ENCODE results near the gene FEN1.

- RRBS: no CpG with 5 or more reads among the region's 16 CpGs
These were observed 59.2 kb upstream of the CD5 start for GRCh38 chr11:61042978-61043653.

GRCh38 chr11:61076401-61076795, 25.9 kb upstream of the CD5 start:
- RRBS: no CpG with 5 or more reads among the region's 2 CpGs

DNA sequence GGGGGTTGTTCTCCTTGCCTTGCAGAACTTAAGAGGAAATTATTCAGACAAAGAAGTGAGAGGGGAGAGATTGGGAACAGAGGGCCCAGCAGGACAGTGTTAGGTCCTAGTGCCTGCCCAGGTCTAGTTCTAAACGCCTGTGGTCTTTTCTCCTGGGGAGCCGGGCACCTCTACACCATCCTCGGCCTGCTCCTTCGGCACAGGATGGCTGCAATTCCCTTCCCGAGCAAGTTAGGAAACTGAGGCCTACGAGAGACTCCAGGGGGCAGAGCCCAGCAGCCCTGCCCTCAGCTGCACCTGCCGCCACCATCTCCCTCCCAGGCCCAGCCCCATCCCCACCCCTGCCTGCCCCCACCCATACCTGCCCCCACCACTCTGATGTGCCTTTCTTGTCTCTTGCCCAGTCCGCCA, 21.2 kb downstream of the CD5 start:
- RRBS: no CpG with 5 or more reads among the region's 8 CpGs

- RRBS: no CpG with 5 or more reads among the region's 7 CpGs
These were observed 26.4 kb downstream of the CD5 start for GRCh38 chr11:61128716-61129128.

- RRBS: no CpG with 5 or more reads among the region's 6 CpGs
These were observed 8.1 kb upstream of the PPP1R32 start for GRCh38 chr11:61472823-61473278.

DNA sequence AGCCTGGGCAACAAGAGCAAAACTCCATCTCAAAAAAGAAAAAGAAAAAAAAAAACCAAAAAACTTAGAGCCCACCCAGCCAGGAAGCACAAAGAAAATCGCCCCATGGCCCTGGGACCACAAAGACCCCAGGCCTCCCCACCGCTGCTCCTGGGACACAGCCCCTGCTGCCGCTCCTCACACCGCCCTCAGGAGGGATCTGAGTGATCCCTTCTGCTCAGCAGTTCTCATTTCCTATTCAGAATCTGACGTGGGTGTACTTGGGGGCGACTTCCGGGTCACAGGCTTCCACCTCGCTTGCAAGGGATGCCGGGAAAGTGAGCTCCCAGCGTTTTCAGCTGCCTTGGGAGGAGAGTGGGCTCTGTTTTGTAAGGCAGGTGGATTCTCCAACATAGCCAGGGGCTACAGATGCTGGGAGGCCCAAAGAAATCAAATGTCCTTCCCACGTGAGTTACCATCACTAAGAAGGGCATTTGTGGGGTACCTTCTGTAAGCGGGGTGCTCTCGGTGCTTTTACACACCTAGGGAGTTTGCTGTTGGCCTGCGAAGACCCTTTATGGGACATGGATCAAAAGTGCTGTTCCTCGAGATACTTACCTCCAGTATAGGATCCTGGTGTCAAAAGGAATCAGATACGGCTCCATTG, 9.8 kb upstream of the LRRC10B start:
- RRBS: 50% methylated on average over 2 of the region's 16 CpGs

- RRBS: 70% methylated on average over 3 of the region's 10 CpGs
These were observed 45.8 kb upstream of the SYT7 start for GRCh38 chr11:61626550-61627249.

GRCh38 chr11:61706442-61706947, 26.3 kb downstream of the DAGLA start:
- RRBS: no CpG with 5 or more reads among the region's 13 CpGs

- RRBS: 74% methylated on average over 3 of the region's 20 CpGs
These were observed 6.8 kb upstream of the MYRF start for GRCh38 chr11:61745500-61746200.

DNA sequence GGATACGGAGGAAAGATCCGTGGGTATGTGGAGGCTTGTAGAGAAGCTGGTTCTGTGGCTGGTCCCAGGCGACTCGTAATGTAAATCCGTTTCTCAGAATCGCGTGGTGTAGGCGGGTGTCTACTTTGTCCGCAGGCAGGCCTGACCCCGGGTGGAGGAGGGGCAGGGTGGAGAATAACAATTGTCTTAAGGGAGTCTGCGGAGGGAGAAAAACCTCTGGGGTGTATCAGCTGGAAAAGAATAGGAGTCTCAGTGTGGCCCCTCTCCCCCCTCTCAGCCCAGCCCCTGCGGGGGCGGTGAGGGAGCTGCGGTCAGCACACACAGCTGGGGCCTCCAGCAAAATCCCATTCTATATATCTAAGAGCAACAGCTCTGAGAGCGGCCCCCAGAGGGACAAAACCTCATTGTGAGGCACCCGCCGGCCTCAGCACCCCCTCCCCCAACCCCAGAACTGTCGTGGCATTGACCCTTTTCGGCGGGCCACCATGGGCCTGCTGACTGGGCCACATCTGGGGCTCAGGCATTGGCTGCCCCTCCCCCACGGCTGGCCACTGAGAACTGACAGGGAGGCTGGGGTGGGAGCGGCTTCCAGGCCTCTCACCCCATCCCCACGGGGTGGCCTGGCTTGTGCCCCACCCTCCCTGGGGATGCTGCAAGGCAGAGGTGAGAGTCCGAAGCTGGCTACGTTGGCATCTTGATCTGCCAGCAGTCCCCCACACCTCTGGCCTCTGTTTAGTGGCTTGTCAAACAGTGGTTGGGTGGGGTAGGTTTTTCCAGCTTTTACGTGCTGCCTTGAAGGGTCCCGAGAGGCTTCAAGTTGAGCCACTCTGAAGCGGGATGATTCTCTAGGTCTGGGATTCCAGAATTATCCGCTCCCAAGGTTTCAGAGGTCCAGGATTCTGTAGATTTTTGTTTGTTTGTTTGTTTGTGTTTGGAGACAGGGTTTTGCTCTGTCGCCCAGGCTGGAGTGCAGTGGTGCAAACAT, 2.6 kb upstream of the MYRF start:
- RRBS: no CpG with 5 or more reads among the region's 30 CpGs

DNA sequence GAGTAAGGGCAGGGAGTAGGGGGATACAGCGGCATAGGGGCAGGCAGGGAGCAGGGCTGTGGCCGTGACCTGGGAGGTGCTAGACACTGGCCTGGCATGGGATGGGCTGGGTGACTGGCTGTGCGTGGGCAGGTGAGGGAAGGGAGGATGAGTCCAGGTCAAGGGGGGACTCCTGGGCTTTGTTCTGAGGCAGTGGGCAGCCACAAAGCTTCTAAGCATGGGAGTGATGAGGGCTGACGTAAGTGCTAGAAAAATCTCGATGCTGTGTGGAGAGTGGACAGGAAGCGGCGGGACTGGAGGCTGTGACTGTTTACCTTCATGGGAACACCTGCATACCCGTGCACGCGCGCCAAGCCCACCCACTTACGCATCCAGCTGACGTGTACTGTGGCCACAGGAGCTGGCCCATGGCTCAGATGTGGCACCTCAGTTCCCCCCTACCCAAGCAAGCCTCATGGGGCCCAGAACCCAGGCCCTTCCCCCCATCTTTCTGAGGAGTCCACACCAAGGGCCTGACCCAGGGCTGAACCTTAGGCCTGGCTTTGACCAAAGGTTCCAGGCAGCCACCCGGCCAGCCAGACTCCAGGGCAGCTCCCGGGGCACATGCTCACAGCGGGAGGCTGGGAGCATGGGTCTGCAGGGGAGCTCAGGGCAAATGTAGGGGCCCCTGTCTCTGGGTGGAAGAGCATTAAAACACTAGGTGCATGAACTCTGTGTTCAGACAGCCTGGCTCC, 14.0 kb downstream of the MYRF start:
- RRBS: no CpG with 5 or more reads among the region's 16 CpGs

GRCh38 chr11:61772644-61772930, 19.8 kb downstream of the TMEM258 start:
- RRBS: no CpG with 5 or more reads among the region's 2 CpGs

DNA sequence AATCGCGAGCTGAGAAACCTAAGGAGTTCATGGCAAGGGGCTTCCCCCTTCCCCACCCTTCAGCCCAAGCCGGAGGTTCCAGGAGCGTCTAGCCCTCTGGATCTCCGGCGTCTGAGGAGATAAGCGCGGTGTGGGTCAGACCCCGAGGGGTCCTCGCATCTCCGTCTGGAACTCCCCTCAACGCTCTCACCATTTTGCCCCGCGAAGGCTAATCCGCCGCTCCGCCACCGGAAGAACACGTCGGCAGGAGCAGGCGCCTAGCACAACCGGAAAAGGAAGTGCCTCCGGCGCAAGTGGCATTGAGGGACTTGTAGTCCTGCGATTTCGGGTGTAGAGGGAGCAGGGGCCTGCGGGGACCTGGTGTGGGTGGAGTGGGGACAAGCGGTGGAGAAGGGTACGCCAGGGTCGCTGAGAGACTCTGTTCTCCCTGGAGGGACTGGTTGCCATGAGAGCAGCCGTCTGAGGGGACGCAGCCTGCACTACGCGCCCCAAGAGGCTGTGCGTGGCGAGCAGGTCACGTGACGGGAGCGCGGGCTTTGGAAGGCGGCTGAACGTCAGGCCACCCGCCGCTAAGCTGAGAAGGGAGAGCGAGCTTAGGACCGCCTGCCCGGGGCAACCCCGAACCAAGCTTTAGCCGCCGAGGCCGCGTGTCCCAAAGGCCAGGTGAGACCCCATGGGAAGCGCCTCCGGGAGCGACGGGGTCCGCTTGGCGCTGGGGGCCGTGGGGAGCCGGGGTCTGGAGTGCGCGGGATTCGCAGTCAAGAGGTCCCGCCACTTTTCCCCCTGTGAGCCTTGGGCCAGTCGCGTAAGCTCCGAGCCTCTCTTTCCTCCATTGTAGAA, at the start of gene FEN1:
TSS of gene FEN1 (plus strand) at position 546 of the 840 bp plus-strand sequence.
- RRBS: 2% methylated on average over 16 of the region's 67 CpGs

DNA sequence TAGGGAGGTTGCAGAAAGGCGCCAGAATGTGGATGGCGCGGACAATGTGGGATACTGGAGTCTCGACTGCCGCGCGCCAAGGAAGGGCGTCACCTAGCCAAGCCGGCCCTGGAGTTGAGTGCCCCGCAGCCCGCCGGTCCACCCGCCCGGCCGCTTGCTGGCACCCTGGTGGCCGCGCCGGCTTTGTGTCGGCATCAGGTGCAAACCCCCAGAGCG, 686 bp upstream of the FADS2 start:
- RRBS: no CpG with 5 or more reads among the region's 20 CpGs

DNA sequence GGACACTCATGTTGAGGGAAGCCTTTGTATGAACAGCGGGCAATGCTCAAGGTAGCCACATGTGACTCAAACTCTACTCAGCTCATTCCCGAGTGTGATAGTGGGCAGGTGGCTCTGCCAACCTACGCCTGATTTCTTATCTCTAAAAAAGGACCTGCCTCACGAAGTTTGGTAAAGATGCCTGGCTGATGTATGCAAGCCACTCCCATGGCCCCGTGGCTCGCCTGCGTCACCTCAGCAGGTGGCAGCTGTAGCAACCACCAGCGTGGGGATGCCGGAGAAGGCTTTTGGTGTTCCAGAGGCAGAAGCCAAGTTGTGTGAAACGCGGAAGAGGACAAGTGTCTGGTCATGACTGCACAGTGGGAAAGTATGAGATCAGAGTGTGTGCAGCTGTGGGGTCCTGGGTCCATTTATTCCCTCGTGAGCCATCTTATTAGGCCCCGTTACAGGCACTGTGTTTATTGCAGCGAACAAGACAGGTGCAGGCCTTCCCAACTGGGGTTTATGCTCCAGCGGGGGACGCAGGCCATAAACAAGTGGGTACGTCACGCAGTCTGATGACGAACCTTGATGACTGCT, 5.5 kb downstream of the FADS2 start:
- RRBS: no CpG with 5 or more reads among the region's 19 CpGs

- RRBS: no CpG with 5 or more reads among the region's 16 CpGs
These were observed 9.4 kb downstream of the RAB3IL1 start for GRCh38 chr11:61907908-61908414.

DNA sequence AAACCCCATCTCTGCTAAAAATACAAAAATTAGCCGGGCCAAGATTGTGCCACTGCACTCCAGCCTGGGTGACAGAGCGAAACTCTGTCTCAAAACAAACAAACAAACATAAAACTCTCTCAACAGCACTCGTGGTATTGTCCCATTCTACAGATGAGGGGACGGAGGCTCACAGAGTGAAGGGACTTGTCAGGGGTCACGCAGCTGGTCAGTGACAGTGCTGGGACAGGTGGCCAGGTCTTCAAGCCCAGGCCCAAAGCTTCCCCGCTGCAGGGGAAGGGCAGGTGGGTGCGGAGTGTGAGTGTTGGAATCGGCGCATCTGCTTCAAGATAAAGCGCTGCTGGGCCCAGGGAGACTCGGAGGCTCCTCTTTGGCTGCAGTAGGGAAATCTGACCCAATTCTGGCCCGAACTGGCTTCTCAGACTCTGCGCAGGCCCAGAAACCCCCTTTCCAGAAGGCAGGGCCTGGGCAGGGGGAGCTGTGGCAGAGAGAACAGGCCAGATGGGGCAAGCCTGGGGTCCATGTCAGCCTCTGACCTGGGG, 7.4 kb downstream of the RAB3IL1 start:
- RRBS: no CpG with 5 or more reads among the region's 13 CpGs

DNA sequence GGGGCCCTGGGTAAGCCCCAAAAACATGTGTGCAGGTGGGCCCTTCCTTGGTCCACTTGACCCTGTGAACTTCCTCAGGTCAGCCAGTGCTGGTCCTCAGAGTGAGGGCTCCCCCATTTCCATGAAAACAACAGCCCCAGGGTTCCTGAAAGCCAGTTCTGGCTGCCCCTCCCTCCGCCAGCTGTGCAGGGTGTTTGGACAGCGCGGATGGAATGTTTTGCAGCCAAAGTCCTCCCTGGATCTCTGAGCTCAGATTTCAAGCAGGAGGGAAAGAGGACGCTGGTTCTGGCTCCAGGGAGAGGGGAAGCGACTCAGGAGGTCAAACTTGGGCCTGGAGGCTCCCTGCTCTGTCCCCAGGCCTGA, 6.2 kb upstream of the RAB3IL1 start:
- RRBS: no CpG with 5 or more reads among the region's 5 CpGs

DNA sequence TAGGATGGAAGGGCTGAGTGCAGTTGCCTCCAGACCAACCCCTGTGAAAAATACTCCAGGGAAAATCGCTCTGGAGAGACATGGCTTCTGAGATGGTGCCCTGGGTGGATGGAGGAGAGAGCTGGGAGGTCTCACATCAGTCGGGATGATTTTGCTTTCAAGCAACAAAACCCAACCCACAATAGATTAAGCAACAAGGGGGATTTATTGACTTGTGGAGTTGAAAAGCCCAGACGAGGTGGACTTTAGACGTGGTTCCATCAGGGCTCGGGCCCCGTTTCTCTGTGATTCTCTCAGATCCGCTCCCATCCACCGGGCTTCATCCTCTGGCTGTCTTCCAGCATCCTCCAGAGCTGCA, 13.2 kb upstream of the FTH1 start:
- RRBS: no CpG with 5 or more reads among the region's 8 CpGs

DNA sequence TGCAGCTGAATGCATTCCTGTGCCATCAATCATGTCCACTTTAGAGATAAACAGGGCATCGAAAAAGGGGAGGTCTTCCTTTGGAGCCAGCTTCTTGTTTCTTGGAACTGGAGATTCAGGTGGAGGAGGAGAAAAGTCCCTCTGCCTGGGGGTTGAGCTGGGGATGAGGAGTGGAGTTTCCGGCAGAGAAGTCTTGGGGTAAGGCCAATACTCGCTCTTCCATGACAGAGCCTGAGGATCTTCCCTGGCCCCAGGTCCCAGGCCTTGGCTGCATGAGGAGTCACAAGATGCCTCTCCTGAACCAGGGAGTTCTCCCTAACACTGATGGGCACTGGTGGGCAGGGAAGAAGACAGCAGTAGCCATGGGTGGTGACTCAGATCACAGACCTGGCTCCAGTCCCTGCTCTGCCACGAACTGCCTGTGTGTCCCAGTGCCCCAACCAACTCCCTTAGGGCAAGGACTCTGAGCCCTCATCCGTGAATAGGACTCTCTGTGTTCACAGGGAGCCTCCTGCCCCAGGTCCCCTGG, 45.4 kb upstream of the FTH1 start:
- RRBS: no CpG with 5 or more reads among the region's 5 CpGs